Renal cortical epithelial cell (primary cell): ENCODE data around the gene ATP2C1.

DNA sequence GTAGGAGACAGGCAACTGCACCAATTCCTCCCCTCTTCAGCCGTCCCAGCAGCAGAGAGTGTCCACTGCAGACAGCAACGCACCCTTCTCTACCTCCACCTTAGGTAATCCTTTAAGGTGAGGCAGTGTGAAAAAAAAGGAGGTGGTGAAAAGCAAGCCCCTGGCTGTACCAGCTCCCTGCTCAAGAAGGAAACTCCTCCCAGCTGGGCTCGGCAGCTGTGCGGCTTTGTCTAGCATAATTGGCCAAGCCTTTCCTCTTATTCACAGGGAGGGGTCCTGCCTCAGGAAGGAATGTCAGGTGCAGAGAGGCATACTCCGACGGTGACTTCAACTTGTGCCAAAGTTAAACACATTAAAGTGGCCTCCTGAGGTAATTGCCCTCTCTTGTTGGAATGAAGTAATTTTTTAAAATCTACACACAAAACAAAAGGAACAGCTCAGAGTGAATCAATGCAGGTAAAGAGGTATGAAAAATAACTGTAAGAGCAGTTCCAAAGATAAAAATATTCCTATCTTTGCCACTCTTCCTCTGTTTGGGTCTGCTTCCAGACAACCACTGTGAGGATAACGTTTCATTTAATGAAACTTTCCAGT is 98.6 kb downstream of the TMCC1 start:
- RRBS, result no CpG with 5 or more reads among the region's 7 CpGs

GRCh38 chr3:130122770-130123263 is 41.2 kb downstream of the ALG1L2 start:
- RRBS, result no CpG with 5 or more reads among the region's 9 CpGs

GRCh38 chr3:130820840-130821380 is 73.0 kb upstream of the ATP2C1 start:
- RRBS, result no CpG with 5 or more reads among the region's 3 CpGs

GRCh38 chr3:130841351-130841963 is 52.4 kb upstream of the ATP2C1 start:
- RRBS, result no CpG with 5 or more reads among the region's 2 CpGs

GRCh38 chr3:130893812-130894990 is at the start of gene ATP2C1:
Gene ATP2C1 (plus strand): TSS chr3:130894084.
- RRBS, result no CpG with 5 or more reads among the region's 89 CpGs

DNA sequence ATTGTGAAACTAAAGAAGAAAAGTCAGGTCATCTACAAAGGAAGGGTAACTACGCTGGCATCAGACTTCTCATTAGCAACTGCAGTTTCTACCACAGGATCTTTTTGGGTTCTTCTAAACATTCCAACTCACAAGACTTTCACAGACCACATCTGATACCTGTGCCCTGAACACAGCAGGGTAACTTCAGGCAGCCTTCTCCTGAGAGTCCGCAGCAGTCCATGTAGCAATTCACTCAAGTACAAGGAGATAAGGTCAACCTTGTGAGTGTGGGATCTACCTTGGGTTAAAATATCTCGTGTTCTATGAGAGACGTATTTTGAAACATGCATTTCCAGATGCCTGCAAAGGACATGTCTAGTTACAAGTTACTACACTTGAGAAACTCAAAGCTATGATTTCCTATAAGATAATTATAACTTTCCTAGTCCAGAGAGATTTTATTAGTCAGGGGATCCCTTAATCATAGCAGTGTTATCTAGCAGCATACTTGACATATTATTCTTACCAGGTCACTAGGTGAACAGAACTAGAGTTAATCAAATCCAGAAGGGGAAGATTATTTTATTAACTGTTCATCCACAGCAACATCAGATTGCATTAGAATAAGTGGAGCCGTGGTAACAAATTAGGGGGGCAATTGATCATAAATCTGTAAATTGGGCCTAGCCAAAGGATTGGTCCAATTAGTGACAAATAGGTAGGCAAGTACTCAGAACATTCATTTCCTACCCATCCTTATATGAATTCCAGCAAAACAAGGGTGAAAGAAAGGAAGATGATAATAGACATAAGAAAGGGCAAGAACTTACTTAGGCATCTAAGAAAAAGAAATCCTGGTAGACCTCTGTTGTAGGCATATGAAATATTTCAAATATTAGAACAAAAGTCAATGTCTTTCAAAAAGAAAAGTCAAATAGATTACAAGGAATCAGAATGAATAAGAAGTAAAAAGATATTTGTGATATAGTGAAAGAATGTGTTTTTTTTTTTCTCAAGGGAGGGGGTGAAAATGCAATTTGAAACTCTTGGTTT is 66.2 kb downstream of the ASTE1 start:
- RRBS, result no CpG with 5 or more reads among the region's 5 CpGs

DNA sequence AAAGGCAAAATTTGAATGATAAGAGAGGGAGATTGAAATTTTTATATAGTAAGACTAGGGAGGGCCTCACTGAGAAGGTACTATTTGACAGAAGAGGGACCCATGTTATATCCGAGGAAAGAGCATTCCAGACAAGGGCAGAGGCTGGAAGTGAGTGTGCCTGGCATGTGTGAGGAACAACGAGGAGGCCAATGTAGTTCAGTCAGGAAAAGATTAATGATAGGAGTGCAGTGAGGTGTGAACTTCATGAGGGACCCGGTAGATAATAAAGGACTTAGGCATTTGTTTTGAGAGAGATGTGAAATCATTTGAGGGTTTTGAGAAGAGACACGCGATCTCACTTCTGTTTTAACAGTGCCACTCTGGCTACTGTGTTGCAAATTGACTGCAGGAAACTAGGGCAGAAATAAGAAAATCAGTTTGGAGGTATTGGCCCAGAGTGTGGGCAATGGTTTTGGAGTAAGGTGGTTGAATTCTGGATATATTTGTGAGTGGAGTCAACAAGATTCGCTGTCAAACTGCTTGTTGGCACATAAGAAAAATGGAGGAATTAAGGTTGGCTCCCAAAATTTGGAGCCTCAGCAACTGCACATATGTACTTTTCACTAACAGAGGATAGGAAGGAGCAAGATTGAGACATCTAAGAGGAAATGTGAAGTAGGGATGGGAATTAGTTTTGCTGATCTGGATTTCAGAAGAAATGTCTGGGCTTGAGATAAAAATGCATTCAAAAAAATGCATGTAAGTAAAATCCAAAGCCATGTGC is 36.2 kb downstream of the ASTE1 start:
- RRBS, result no CpG with 5 or more reads among the region's 6 CpGs

- RRBS, result no CpG with 5 or more reads among the region's 1 CpG
Measured at GRCh38 chr3:132228894-132229258, 88.3 kb upstream of the ACP3 start.

- RRBS, result no CpG with 5 or more reads among the region's 22 CpGs
Measured at GRCh38 chr3:132285012-132286014, 31.9 kb upstream of the ACP3 start.

GRCh38 chr3:133659778-133660662 is 1.7 kb downstream of the TOPBP1 start:
- RRBS, result no CpG with 5 or more reads among the region's 4 CpGs

DNA sequence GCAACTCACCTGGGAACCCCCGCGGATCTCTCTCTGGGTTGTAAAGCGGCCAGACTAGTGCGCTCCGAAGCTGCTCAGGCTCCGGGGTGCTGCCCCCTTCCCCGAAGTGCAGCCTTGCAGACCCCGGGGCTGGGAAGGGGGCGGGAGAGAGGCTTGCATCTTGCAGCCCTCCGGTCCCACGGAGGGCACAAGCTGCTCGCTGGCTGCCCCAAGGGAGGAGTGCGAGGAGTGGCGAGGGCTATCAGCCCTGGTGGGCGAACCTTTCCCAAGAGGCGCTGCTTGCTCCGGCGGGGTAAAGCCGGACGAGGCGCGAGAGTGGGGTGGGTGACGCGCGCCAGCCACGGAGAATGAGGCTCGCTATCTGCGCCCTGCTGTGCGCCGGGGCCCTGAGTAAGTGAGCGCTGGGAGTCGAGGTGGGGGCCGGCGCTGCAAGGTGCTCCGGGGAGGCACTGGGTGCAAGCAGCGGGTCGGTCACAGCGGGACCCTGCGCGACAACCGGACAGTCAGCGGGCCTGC is 12.6 kb upstream of the TOPBP1 start:
- RRBS, result 2% methylated on average over 26 of the region's 42 CpGs

GRCh38 chr3:133762497-133762998 is 16.4 kb downstream of the TF start:
- RRBS, result no CpG with 5 or more reads among the region's 3 CpGs

- RRBS, result no CpG with 5 or more reads among the region's 6 CpGs
Measured at GRCh38 chr3:133957113-133957674, 61.5 kb upstream of the RAB6B start.

DNA sequence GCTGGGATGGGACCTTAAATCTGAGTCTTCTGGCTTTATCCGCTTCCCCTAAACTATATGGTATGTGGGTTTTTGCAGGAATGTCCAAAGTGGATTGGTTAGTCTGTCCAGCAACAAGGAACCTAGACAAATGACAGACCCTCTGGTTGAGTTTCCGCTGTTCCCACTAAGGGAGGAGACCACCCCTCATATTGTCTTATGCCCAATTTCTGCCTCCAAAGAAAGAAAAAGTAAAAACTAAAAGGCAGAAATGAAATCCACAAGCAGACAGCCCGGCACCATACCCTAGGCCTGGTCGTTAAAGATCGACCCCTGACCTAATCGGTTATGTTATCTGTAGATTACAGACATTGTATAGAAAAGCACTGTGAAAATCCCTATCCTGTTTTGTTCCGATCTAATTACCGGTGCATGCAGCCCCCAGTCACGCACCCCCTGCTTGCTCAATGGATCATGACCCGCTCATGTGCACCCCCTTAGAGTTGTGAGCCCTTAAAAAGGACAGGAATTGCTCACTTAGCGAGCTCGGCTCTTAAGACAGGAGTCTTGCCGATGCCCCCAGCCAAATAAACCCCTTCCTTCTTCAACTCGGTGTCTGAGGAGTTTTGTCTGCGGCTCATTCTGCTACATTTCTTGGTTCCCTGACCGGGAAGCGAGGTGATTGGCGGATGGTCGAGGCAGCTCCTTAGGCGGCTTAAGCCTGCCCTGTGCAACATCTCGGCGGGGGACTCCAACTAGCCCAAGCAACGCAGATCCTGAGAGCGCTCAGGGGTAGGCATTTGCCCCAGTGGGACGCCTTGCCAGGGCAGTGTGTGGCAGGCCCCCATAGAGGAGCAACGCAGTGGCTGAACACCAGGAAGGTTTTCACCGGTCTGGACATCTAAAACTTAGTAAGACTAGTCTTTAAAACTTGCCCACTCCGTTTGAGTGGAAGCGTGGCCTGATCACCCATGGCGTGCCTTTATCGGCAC is 9.7 kb downstream of the SLCO2A1 start:
- RRBS, result no CpG with 5 or more reads among the region's 31 CpGs

- RRBS, result no CpG with 5 or more reads among the region's 9 CpGs
Measured at GRCh38 chr3:134027376-134028117, 2.2 kb downstream of the SLCO2A1 start.

DNA sequence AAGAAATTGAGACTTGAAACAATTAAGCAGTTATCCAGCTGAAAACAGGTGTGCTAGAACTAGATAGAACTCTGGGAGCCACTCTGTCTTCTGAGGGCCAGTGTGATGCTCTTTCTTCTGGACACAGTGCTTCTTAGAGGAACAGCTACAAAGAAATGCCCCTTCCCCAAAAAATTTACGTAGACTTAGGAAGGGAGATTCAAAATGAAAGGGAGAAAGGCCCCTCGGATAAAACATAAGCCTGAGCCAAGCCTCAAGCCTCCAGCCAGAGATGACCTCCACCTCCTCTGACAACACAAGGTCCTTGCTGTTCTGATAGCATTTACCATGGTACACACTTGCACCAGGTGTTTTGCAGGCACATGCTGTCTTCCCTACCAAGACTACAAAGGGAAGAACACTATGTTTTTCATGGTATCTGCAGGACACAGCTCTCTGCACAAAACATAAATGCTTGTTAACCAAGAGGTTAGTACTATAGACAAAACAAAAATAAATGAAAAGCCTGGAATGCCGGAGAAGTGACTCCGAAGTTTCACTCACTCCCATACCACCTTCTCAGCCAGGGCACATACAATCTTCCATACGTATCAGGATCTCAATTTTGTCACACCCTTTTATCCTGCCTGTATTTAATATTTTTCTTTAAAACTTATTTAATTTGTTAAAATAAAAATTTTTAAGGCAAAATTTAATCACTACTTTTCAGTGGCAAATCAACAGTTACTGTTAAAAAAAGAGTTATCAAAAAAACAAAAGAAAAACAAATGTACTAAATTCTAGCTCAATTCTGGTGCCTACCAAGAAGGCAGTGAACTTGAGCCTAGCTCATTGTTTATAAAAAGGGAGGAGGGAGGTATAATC is 27.7 kb downstream of the RYK start:
- RRBS, result no CpG with 5 or more reads among the region's 5 CpGs

DNA sequence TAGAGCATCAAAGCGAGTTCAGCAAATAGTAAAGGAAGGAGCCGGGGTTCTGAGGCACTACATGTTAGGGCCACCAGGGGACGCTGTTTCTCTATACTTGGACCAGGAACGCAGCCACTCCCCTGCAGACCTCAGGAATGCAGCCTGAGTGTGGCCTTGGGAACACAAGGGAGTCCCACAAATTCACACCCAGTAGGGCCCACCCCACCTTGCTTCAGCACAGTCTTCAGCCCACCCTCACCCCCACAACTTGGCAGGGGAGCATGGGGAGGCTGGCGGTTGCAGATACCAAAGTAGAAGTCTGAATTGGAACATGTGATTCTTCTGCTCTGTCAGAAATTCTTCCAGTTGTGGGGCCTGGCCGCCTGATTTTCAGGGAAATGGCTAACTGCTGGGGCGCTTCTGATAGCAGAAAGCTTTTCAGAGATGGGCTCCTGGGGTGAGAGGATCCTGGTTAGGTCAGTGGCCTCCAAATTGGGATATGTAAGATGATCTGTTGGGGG is 57.9 kb upstream of the RYK start:
- RRBS, result no CpG with 5 or more reads among the region's 7 CpGs

GRCh38 chr3:134334727-134335368 is 39.4 kb downstream of the AMOTL2 start:
- RRBS, result no CpG with 5 or more reads among the region's 3 CpGs

GRCh38 chr3:134354907-134355369 is 19.3 kb downstream of the AMOTL2 start:
- RRBS, result no CpG with 5 or more reads among the region's 5 CpGs